Colon Carcinoma Metastatic in the Lung (tissue), 2 donors: ENCODE measurements around a stretch of chr4.

DNA sequence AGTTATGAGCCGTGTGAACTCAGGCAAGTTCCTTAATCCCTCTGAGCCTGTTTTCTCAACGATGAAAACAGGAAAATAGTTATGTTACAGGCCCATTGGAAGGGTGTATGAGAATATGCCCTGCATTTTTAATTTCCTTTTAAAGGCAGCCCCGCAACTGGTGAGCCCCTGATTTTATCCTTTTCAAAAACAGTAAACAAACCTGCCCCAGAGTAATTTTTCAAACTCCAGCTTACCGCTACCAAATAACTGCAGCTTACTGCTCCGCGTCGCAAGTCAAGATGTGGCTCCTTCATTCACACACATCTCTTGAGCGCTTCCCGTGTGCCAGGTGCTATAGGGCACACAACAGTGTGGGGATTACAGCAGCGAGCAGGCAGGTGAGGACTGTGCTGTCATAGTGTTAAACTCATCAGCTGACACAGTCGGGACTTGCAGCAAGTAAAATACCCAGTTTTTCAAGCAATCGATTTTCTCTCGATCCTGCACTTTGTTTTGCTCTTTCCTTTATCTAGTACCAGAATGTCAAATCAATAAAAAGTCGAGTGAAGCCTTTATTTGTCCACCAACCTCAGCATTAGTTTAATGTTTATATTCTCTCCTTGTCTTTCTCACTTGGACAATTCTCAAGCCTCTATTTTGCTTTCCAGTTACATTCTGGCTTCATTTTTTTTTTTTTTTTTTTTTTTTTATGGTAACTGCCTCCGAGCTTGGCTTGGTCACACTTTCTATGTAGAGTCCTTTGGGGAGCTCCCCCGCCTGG lies 8.2 kb upstream of the ASB5 start:
- PRO-cap, 2 experiments: no peak in any of the 2 experiments

DNA sequence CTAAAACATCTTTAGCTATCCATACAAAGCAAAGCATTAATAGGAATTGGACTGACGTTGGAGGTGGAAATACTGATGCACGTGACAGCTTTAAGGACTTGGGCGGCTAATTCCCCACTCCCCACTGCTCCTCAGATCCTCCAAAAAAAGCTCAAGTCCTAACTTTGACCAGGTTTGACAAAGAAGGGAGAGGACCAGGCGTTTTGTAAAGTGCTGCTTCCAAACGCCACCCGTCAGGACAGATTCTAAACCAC lies 490 bp upstream of the SPCS3 start:
- PRO-cap, 2 experiments: no peak in any of the 2 experiments

- PRO-cap, 2 experiments: no peak in any of the 2 experiments
These were observed 8.9 kb downstream of the SPCS3 start for GRCh38 chr4:176328620-176329149.

- PRO-cap, 2 experiments: no peak in any of the 2 experiments
These were observed 12.6 kb downstream of the SPCS3 start for GRCh38 chr4:176331947-176333169.

GRCh38 chr4:176786116-176786912 lies 6.4 kb downstream of the VEGFC start:
- PRO-cap, 2 experiments: no peak in any of the 2 experiments

DNA sequence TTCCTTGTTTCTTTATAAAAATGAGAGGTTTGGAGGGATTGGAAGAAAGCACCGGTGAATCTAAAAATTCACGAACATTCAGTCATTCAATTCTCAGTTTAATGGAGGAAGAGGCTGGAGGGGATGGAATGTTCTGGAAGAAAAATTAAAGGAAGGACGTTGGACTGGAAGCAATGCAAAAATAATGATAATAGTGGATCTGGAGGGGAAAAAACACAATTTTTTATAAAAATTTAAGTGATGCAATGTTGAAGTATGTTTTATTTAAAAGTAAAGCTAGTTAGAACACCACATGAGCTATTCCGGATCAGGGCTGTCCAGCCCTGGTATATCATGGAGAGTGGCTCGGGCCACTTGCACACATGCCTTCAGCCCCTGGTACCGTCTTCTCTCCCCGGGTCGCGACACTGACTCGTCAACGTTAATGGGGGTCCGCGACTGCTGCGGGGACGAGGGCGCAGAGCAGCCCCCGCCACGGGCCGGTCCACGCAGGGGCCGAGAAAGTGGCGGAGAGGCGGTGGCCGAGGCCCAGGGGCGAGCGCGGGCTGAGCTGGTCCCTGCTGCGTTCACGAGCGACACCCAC lies 204.6 kb downstream of the TENM3 start:
- PRO-cap, 2 experiments: no peak in any of the 2 experiments

DNA sequence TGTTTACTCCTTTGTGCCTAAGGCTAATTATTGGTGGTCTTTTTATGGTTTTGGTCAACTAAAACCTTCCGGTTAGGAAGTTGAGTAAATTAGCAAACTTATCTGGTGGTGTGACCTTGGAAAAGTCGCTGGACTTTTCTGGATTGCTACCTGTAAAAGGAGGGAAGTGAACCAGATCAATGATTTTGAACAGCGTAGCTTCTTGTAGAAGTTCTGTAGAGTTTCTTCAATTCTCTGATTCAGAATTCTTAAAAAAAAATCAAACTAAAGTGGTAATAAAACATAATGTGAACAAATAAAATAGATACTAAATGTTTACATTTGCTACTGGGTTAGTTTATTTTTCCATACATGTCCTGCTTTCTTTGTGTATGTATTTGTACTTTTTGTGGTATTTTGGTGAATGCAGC lies 215.2 kb downstream of the TENM3 start:
- PRO-cap, 2 experiments: no peak in any of the 2 experiments

DNA sequence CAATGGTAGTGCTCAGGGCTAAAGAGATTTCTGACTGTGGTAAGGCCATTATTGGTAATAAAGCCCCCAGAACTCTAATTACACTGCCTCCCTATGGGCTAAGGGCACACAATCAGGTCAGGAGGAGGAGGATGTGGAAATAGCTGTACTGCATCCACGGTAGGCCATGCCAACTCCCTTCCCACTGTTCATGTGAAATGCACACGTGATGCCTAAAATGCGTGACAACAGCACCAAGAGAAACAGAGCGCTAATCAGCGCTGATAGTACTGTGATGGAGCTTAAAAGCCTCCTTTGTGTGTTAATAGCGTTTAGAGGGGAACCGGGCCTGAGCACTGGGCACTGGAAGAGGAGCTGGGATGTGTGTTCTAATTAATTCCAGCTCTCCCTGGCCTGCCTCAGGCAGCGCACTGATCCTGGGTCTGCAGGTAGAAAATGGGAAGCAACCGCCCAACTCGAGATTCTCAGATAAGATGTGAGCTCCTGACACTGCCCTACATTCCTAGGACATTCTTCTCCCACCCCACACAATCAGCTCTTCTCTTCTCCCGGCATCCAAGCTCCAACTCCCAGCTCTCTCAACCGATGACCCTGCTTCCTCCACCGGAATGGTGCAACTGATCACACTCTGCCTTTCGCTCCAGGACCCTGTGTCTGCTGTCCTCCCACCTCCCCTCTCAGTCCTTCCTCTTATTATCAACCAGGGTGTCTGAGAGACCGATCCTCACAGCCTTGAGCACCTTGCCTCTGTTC lies 12.8 kb downstream of the DCTD start:
- PRO-cap, 2 experiments: no peak in any of the 2 experiments

- PRO-cap, 2 experiments: no peak in any of the 2 experiments
These were observed 61.6 kb upstream of the WWC2 start for GRCh38 chr4:183037321-183037941.

GRCh38 chr4:183430562-183431099 lies 13.8 kb upstream of the CDKN2AIP start:
- PRO-cap, 2 experiments: no peak in any of the 2 experiments

GRCh38 chr4:183444245-183444473 lies 277 bp upstream of the CDKN2AIP start:
- PRO-cap, 2 experiments: peak in 1 of 2 experiments; most common plus-strand start chr4:183444330 (in 1); most common minus-strand start chr4:183444409 (in 1)

- PRO-cap, 2 experiments: no peak in any of the 2 experiments
These were observed 62.6 kb downstream of the TRAPPC11 start for GRCh38 chr4:183721743-183722078.

GRCh38 chr4:184160561-184160853 lies 57.2 kb downstream of the ENPP6 start:
- PRO-cap, 2 experiments: no peak in any of the 2 experiments

GRCh38 chr4:184280625-184280838 lies 62.9 kb upstream of the ENPP6 start:
- PRO-cap, 2 experiments: no peak in any of the 2 experiments

DNA sequence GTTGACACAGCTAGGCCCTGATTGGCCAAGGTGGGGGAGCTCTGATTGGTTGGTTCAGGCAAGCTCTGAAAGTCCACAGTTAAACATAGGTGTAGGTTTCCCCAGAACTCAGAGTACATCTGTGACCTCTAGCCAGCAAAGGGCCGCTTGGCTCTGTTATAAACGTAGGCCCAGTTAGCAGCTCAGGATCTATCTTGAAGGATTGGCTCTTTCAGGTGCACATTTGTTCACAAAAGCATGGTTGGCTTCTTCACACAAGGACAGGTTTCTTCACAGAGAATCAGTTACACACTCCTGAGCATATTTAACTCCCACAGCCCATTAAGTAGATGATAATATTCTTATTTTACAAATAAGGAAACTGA lies 63.1 kb upstream of the ENPP6 start:
- PRO-cap, 2 experiments: no peak in any of the 2 experiments

GRCh38 chr4:184412649-184413236 lies 61.6 kb downstream of the IRF2 start:
- PRO-cap, 2 experiments: no peak in any of the 2 experiments

- PRO-cap, 2 experiments: no peak in any of the 2 experiments
These were observed 20.8 kb downstream of the IRF2 start for GRCh38 chr4:184453418-184454094.

DNA sequence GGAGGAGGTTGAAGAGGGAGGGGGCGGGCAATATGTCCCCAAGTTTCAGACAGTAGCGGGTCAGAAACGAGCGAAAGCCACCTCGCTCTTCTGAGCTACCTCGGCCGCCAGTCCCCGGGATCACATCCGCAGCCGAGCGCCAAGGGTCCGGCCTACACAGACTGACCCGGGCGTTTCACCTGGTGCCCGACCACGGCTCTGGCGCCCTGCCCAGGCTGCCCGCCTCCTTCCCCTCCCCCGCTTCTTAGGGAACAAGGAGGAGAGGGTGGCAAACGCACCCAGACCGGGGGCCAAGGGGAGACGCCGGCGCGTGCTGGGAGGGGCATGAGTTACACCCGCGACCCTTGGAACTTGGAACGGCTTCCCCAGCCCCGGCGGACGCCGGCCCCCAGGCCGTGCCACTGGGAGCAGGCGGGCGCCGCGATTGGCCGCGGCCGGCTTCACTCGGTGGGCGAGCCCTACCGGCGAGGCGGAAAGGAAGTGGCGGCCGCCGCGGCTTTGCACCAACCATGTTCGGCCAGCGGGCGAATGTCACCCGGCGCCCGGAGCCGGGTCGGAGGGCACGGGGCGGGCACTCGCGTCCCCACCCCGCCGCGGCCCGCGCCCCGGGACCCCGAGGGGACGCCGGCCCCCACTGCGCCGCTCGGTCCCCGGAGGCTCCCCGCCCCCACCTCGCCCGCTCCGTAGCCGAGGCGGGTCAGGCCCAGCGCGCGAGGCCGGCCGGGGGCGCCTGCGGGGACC lies 1.5 kb downstream of the IRF2 start:
- PRO-cap, 2 experiments: peak in 2 of 2 experiments; most common plus-strand start position 48 of the sequence (in 1); most common minus-strand start position 246 of the sequence (in 1)

DNA sequence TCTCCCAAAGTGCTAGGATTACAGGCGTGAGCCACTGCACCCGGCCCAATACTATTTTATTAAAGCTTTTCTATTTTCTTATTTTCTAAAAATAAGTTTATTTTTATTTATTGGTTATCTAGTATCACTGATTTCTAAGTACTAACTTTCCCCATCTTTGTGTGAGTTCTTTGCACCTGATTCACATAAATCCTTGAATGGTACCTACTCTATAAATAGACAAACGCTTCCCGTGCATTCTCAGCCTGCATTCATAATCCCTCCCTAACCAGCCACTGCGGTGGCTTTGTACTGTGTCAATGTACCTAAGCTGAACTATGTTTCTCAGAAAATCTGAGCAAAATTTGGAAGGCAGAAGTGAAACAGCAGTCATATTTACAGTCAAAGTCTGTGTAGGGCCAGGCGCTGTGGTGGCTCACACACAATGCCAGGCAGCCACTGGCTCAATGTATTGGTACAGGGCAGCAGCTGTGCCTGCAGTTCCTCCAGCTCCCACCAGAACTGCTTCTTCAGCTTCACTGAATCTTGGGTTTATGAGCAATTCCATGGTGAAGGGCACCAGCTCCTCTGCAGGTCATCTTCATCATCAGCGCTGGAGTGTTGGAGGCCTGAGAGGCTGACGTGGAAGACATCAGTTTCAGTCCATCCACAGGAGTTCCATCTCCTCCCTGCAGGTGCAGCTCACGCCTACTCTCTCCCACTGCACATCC lies 32.2 kb upstream of the IRF2 start:
- PRO-cap, 2 experiments: no peak in any of the 2 experiments

GRCh38 chr4:184745450-184746270 lies 11.8 kb upstream of the CENPU start:
- PRO-cap, 2 experiments: no peak in any of the 2 experiments